Umbilical cord (tissue), 2 donors: ENCODE measurements around the genes WDR59 and CFDP1.

DNA sequence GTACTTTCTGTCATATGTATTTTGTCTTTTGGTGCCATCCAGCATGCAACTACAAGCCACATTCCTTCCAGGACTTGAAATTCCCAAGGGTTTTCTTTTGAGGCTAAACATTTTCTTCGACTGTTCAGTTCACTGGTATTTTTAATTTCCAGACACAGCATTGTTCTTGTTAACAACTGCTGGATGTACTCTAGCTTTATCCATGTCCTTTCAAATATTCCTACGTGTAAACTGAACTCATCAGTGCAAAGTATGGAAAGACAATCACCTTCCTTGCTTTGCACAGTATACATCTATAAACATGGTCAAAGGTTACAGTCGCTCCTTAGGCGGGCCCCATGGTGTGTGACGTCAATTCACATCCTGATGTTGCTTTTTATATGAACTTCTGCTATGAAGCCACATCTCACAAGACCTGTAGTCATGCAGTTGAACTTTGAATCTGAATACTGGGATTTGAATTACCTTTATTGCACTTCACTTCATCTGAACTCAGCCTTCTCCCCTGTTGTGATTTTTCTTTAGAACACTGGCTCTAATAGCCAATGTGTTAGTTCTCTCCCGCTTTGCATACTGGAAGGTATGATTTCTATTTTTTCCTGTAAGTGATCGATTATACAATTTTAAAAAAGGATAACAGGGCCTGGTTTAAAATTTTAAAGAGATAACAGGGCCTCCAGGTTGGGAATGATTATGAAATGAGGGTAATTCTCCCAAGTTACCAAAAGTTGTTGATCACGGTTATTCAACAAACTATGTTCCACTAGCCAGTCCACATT, 447.6 kb upstream of the PSMD7 start:
- RAMPAGE, long total RNA: no peak

DNA sequence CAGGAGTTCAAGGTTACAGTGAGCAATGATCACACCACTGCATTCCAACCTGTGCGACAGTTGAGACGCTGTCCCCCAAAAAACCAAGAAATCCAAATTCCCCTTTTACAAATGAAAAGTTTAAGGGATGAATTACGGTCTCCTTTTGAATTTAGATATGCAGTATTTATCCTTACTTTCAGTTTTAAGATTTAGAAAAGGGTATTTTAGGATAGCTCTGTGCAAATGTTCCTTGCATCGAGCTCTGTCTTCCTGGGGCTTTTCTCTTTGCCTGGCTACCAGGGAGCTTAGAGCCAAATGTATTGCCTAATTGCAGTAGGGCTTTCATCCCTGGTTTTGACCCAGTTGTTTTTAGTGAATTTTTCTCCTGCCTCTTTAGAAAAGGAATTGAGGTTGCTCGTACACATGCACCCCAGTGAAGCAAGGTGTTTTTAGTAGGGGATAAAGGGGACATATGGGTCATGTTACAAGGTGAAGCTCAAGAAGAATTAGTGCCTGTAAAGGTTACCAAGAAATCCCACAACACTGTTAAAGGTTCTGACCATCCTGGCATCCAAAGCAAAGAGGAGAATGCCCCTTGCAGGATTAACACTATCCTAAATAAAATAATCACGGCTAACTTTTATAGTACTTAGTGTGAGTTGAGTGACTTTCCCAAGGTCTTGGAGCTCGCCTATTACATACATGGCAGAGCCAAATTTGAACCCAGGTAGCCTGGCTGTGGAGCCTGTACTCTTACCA, 6.2 kb downstream of the PSMD7 start:
- RAMPAGE, long total RNA: no peak

DNA sequence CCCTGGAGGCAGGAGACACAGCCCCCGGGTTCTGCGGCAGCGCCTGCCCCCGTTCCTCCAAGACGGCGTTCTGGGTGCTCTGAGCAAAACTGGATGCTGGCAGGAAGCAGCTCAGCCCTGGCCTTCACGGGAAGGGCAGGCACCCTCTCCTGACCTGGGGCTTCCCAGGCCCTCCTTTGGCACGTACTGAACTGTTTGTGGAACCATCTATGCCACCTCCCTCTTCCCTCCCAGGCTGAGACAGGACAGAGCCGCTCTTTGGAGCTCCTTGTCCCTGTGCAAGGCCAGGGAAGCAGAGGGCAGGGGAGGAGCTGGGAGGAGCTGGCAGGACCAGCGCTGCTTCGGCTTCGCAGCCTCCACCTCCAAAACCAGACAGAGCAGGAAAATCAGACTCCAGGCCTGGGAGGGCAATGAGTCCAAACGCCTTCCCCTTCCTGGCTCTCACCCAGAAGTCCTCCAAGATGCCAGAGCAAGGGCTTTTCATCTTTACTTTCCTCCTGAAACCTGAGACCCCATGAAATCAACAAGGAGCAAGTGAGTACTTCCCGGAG, 22.4 kb downstream of the NPIPB15 start:
- RAMPAGE, long total RNA: no peak

- RAMPAGE, long total RNA: no peak
These were observed 58.8 kb upstream of the CLEC18B start for GRCh38 chr16:74479972-74480638.

GRCh38 chr16:74709427-74710078, 8.9 kb upstream of the MLKL start:
- RAMPAGE, long total RNA: no peak

GRCh38 chr16:74726107-74726434, 25.4 kb upstream of the MLKL start:
- RAMPAGE, long total RNA: no peak

DNA sequence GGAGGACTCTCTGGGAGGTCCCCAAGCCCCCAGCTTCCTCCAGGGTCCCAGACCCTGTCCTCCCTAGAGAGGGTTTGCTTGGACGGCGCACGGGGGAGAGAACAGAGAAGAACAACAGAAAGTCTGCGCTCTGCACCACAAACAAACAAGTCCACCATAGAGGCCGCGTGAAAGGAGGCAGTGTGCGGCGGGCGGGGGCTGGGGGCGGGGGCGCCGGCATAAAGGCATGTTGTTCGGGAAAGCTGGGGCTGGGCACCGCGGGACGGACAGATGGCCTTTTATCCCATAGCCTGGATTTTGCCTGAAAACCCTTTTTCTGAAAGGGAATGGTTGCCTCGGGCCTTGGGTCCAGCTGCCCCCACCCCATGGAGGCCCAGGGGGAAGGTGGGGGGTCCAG, 26.0 kb downstream of the FA2H start:
- RAMPAGE, long total RNA: no peak

DNA sequence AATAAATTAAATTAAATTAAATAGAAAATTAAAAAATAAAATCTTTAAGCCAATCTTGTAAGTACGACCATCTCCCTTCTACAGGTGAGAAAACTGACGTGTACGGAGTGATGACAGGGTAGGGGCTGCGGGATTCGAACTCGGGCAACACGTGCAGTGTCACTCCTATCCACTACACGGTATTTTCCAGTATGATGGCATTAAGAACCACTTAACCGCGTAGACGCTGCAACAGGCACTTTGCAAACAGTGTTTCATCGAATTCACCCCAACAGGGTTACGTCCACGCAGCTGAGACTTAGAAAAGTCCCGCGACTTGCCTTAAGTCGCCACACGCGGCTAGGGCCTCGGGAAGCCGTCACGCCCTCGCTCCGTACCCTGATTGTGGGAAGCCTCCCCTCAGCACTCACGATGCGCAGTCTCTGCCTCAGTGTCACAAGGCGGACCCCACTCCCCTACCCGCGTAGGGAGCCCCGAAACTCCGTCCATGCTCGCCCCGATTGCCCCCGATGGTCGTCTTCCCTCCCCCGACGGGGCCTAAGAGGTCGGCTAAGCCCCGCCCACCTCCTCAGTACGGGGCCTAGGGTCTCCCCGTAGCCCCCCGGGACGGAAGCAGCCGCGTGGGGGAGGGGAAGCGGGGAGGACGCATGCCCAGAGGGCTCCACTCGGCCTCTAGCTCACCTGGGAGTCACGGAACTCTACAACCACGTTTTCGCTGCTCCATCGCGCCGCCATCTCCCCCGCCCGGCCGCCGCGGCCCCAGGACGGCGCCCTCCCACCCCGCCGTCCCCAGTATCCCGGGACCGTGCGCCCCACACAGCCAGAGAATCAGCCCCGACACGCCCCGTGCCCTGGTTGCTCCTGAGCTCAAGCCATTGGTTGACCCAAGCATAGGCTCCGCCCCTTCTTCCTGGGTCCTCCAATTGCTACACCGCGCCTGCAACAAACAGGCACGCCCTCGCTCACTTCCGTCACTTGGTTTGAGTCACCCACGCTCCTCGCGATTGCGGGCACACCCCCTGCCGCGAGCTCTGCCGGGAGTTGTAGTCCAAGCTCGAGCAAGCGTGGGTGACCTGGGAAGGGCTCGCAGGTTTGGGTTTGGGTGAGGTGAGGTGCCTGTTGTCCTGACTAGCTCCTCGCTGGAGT, at the start of gene WDR59:
WDR59 (minus strand) TSS at position 841 of the 1,146 bp plus-strand sequence.
- RAMPAGE, long total RNA: no peak

DNA sequence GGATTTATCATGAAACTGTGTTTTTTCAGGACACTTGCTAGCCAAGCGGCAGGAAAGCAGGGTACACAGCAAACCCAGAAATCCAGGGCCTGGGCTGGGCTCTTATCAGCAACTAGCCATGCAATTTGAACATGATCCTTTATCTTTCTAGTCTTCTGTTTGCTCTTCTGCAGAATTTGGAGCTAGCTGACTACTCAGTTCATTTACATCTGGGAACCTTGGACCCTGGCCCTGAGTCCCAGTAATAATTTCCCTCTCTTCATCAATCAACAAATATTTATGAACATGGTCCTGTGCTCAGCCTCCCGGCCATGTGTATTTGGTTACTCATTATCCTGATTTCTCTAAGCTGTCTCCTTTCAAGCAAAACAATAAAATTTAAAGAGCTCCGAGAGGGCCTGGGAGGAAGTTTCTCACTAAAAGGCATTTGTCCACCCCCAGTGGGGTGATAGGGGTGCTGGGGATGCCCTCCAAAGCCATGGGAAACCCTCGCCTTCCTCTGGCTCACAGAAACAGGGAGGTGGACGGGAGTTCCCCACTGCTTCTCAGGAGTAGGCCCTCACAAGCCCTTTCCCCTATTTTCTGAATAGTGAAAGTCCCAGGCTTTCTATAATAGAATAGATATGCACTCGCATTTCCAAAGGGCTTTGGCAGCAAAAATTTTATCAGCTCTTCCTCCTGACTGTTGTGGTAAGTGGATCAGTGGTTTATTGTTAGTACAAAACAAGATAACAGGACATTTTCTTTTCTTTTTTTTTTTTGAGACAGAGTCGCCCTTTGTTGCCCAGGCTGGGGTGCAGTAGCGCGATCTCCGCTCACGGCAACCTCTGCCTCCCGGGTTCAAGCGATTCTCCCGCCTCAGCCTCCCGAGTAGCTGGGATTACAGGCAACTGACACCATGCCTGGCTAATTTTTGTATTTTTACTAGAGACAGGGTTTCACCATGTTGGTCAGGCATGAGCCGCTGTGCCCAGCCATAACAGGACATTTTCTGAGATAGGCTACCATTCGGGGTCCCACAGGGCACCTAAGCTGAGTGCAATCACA, 6.9 kb upstream of the WDR59 start:
- RAMPAGE, long total RNA: no peak

GRCh38 chr16:75000483-75001745, 2.1 kb downstream of the ZNRF1 start:
- RAMPAGE, long total RNA: no peak

- RAMPAGE, long total RNA: no peak
These were observed 13.9 kb downstream of the ZNRF1 start for GRCh38 chr16:75012647-75013208.

DNA sequence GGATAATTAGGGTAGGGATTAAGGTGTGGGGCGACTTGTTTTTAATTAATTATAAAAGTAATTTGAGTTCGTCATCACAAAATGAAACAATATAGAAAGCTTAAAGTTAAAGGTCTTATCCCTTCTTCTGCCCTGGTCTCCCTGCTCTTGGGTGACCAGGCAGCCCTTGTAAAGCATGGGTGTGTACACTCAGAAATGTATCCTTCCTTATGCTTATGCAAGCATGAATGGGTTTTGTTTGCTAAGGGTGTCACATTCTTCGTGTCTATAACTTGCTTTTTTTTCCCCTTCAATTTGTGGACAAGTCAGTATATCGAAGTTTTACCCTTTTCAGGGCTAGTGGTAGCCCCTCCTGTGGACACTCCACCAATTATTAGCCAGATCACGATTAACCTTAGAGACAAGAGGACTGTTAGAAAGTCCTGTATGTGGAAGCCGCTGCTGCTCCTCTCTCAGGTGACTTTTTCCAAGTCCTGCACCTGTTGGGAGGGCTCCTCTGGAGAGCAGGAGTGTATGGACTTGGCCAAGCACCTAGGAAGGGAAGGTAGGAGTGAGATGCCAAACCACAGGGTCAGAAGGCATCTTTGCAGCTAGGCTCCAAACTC, 51.0 kb downstream of the LDHD start:
- RAMPAGE, long total RNA: no peak

- RAMPAGE, long total RNA: no peak
These were observed 6.6 kb downstream of the LDHD start for GRCh38 chr16:75109827-75110438.

DNA sequence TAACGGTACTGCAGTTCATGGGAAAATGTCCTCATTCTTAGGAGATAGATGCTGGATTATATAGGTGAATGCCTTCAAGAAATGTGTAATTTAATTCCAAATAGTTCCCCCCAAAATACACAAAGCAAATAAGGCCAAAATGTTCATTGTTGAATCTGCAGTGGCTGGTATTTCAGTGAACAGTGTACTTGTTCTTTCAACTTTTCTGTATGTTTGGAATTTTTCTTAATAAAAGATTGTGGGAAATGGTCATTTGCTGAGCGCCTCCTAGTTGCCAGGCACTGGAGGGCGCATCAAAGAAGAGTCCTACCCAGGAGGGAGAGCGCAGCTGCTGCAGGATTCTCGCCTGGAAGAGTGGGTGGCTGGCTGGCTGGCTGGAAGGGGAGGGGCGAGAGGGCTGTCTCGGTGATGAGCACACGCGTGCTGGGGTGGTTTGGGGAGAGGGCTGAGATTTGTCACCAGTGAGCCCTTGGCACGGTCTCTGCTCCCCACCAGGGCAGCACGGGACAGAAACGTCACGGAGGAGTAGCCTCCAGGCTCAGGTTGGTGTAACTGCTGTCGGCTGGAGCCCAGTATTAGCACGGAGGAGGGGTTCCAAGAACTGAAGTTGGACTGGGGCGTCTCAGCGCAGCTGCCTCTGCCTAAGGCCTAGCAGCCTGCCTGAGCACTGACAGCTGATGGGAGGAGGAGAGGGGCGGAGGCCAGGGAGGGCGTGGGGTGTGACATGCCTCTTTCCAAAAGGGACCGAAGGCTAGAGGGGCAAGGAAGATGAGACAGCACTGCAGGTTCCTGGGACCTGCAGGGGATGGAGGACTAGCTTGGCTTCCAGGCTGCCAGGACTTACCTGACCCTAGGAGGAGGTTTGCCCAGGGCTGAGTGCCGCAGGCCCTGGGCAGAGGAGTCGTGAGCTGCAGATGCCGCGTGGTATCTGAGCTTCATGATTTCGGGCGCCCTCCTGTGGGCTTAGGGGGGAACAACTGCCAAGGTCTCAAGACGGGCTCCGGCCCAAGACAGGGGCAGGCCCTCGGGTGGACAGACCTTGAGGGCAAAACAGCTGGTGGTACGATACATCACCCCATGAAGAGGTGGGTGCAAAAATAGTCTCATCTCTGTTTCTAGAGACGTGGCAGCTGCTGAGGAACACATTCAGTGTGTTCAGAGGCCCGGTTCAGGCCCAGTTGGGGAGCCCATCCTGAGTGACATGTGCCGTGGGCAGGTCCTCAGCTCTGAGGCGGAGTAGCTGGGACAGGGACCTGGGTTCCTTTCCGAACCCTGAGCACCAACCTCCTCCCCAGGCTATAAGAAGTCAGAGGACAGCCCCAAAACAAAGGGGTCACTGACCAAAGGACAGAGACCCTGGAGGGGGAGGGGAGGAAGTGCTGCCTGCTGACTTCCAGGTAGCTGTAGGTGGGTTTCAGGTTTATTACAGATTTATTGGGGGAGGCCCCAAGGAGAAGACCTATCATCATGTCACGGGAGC, 5.6 kb downstream of the LDHD start:
- RAMPAGE, long total RNA: no peak

DNA sequence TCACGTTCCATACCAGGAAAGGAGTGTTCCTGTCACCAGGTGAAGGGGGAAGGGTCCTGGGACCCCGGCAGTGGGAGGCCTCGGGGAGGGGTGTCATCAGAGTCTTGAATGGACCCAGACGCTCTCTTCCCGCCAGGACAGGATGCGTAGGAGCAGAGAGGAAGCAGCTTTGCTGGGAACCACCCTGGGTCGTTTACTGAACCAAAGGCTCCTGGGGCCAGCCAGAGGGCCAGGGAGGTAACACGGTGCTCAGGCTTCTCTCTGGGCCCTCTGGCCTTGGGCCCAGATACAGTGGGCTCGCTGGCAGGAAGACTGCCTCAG, 4.7 kb downstream of the LDHD start:
- RAMPAGE, long total RNA: no peak

- RAMPAGE, long total RNA: no peak
These were observed 16.2 kb downstream of the BCAR1 start for GRCh38 chr16:75234646-75236142.

GRCh38 chr16:75248633-75249646, 2.5 kb downstream of the BCAR1 start:
- RAMPAGE, long total RNA: no peak

- RAMPAGE, long total RNA: no peak
These were observed 56.7 kb downstream of the CFDP1 start for GRCh38 chr16:75376289-75377250.

DNA sequence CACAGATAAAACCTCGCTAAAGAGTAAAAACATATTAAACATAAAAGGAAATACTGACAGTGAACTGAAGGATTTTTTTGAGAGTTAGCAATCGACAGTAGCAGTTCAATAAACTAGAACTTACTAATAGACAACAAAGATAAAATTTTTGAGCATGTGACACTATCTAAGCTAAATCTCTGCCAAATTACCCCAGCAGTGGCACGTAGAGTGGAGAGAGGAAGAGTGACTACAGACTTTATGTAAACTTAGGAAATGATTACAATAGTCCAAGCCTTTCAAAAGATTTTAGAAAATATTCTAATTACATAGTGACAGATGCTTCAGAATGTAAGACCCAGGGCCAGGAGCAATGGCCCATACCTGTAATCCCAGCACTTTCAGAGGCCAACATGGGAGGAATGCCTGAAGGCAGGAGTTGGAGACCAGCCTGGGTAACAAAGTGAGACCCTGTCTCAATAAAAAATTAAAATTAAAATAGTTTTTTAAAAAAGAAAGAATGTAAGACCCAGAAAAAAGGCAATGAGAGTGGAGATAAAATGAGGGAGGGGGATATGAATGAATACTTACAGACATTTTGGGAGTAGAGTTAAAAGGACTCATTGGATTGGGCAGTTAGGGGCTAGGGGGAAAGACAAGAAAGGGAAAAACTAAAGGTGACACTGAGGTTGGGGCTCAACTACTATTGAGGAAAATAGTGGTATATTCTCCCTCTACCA, 52.3 kb downstream of the CFDP1 start:
- RAMPAGE, long total RNA: no peak

- RAMPAGE, long total RNA: start-site peak on the minus strand at chr16:75433423-75433497, 799 and 1,372 reads in 2 replicates
These were observed at the start of gene CFDP1 for GRCh38 chr16:75432697-75433681. Gene CFDP1 (minus strand): TSS chr16:75433503.